Metastatic Liver Carcinoma in the Lung (tissue), 2 donors: ENCODE measurements around a stretch of chr14.

DNA sequence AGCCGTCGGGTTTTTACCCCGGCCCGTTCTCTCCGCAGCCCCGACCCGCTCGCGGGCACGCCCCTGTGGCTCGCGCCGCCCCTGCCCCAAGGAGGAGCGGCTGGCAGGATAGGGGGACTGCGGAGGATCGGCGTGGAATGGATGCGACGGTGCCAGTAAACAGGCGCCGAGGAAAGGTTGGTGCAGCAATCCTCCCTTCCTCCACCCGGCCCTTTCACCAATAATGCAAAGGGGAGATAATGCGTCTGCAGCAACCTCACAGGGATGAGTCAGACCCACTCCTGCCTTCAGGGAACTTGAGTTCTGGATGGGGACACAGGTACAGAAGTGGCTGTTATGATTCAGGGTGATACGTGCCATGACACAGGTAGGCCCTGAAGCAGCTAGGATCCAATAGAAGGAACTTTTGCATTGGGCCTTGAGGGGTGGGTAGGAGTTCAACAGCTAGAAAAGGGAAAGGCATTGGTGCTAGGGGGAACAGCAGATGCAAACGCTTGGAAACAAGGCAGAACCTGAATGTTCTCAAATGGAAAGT lies 578 bp upstream of the DEGS2 start:
- PRO-cap, 2 experiments = no peak in any of the 2 experiments

DNA sequence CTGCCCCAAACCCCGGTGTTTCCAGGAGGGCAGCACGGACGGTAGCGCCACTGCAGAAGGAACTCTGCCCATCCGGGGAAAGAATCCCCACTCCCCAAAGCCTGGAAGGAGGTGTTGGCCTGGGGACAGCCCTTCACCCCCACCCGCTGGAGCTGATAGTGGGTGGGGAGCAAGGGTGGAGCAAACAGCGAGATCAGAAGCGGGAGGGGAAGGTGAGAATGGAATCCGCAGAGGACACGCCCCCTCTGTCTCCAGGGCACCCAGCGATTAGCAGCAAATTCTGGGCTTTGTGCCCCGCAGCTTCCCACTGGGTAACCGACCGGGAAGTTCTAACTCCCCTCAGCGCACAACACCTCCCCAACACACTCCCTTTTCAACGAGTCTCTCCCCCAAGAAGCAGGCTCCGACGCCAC lies 1.4 kb downstream of the SLC25A29 start:
- PRO-cap, 2 experiments = peak in 1 of 2 experiments; most common plus-strand start position 287 of the sequence (in 1)

DNA sequence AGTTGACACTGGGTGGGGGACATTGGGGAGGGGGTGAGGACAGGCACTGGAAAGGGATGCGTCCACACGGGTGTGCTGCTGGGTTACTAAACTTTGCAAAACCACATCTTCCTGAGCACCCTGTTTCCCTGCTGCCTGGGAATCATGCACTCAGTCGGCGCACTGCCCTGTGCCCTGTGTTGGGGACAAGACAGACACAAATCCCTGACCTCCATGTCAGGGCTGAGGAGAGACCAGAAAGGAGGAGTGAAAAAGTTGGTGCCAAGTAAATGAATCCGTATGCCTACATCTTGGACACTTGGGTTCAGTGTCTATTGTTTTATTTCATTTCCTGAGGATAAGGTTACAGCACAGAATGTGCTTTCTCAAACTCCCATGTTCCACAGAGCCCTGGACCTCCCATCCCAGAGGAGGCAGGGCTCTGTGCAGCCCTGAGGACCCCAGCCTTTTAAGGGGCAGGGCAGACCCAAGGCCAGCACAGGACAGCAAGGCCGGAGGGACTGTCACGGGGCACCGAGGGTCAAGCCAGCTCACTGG lies 3.0 kb upstream of the SLC25A29 start:
- PRO-cap, 2 experiments = no peak in any of the 2 experiments

DNA sequence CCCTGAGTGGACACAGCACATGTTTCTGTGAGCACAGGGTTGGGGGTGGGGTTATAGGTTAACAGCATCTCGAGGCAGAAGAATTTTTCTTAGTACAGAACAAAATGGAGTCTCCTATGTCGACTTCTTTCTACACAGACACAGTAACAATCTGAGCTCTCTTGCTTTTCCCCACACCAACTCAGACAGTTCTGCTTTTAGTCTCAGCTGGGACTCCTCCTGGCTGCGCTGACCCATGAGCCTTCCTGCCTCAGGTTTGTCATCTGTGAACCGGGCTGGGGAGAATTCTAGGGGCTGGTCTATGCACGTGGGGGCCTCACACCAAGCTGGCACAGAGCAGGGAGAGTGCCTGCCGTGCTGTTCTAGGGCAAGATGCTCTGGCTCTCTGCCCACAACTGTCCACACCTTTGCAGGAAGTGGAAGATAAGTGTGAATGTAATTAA lies 6.4 kb upstream of the SLC25A29 start:
- PRO-cap, 2 experiments = no peak in any of the 2 experiments

DNA sequence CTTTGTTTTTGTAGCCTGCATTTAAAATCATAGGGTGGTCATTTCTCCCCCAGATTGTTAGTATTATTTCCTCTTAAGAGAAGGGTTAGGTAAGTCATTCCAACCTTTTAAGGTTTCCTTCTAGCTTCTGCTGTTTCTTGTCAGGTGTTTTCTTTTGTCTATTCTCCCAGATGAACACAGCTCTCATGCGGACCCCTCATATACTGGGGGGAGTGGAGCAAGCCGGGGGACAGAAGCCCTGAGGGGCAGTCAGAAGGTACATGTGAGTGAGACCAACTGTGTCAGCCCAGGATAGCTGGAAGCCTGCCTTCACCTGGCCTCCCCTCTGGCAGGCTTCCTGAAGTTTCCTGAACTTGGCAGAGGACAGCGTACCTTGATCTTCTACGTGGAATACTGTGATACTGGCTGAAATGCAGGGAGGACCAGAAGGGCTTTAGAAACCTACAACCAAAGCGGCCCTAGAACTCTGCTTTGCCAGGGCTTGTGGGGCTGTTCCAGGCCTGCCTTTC lies 13.1 kb downstream of the WDR25 start:
- PRO-cap, 2 experiments = no peak in any of the 2 experiments

- PRO-cap, 2 experiments = no peak in any of the 2 experiments
These were observed 57.9 kb downstream of the BEGAIN start for GRCh38 chr14:100529455-100529654.

GRCh38 chr14:100567600-100568593 lies 19.3 kb downstream of the BEGAIN start:
- PRO-cap, 2 experiments = no peak in any of the 2 experiments

DNA sequence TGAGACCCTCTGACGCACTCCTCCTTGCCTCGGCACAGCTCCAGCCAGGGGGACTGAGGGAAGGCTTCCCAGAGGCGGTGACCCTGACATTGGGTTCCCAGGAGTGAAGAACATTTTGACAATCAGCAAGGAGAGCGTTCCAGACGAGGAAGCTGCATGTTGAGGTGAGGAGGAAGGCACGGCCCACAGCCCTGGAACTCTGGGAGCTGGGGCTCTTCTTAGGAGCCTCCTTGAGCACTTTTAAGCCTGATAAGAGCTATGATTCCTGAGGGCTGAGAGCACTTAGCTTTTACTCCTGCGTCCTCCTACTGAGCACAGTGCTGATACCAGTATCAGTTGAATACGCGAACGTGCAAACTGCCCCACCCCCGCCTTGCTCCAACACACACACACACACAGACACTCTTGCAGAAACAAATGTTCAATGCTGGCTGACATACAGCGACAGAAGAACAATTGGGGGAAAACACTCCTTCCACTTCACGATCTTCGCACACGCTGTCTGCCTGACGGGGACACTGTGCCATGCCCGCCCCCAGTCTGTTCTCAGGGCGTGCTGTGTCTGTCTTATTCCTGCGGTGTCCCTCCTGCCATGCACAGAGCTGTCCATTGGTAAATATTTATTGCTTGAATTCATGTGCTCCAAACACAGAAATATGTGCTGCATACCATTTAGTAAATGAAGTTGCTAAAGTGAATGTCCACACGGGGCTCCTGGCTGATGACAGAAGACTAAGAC lies 57.2 kb upstream of the DLK1 start:
- PRO-cap, 2 experiments = no peak in any of the 2 experiments

DNA sequence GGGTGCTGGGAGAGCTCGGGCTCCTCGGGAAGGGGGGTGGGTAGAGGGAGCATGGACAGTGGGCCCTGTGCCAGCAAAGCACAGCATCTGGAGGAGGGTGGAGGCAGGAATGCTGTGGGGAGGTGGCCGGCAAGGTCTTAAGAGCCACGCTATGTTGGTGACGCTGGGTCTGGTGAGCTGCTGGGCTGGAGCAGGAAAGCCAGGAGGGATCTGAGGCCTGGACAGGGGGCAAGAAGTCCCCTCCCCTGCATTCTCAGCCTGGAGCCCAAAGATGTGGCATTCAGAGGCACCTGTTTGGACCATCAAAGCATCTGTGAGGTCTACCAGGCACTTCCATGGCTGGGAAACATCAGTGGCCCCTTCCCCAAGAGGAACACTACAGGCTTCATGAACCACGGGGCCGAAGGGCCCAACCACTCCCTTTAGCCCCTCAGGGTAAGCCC lies 48.1 kb upstream of the DLK1 start:
- PRO-cap, 2 experiments = no peak in any of the 2 experiments

DNA sequence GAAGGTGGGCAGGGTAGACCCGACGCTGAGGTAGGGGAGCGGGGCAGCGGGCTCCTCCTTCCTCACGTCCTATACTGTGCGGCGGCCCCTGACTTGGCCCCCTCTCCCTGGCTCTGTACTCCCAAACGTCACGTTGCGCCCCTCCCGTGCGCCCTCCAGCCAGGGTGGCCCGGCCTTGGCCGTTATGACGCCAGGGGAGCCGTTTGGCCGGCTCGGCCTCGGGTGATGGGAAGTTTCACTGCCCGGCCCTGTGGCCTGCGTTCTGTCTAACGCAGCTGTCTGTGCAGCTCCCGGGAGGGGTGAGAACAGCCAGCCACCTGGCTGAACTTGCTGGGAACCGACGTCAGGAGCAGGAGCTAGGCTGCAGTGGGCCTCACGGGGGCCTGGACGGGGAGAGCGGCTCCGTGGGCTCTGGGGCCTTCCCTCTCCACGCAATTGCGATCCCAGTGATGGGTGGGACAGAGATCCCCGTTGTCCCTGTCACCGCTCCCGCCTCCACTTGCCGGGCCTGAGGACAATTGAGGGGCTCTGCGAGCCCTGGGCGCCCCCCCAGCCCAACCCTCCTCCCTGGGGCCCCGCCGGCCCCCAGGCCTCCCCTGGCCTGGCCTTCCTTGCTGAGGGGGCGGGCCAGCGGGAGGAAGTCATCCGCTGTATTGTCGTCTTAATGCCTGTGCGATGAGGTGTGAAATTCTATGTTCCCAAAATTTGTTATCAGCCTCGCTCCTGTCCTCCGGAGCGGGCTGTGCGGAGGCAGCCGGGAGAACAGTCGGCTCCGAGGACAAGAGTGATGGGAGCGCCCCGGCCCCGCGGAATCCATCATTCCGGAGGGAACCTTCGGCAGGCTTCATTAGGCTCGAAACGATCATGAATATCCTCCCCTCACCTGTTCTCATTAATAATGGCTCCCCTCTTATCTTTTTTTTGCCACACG lies 17.6 kb upstream of the DLK1 start:
- PRO-cap, 2 experiments = no peak in any of the 2 experiments

DNA sequence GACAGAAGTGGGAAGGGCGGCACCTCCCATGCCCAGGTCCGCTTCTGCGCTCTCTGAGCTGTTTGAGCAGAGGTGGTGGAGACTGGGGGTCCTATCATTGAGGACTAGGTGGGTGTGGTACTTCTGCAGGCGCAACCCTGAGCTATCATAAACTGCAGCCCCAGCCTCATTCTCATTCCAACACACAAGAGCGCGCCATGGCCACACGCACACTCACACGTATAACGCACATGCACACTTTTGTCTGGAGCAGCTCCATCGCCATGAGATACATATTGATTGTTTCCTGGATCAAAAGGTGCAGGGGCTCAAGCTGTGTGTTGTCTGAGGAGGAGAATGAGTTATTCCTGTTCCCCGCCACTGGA lies 84.8 kb downstream of the DLK1 start:
- PRO-cap, 2 experiments = no peak in any of the 2 experiments

GRCh38 chr14:101107213-101107550 lies 203.7 kb upstream of the RTL1 start:
- PRO-cap, 2 experiments = no peak in any of the 2 experiments

DNA sequence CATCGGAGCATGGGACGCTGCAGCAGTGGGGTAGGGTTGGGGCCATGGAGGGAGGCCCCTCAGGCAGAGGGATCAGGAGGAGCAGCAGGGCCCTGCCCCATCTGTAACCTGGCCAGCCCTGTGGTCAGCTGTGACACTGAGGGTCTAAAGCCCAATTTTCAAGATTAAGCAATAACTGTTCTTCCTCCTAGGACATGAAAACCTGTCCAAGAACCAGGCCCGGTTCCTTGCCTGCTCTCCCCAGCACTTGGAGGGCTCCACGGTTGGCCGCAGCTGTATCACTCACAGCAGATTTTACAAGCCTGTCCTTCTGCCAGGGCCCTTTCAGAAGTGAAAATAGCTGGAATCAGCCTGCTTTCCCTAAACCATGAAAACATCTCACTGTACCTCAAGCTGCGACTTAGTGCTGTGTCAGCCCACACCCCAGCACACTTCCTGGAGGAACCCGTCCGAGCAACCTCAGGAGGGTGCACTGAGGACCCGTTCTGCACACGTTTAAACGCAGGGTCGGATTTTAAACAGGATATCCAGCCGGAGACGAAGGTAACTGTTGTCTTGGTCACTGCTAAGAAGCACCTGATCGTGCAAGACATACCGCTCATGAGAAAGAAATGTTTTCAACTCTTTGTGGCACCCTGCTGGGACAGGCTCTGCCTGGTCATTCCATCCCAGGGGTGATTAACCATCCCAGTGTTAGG lies 402.1 kb upstream of the PPP2R5C start:
- PRO-cap, 2 experiments = no peak in any of the 2 experiments

DNA sequence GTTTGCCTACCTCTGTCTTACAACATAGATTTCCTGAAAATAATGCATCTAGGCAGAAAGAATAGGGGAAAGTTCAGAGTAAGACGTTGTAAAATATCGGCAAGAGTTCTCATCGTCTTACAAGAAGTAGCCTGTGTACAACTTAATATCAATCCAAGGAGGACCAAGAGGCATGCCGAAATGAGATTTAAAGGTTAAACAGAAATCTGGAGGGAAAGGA lies 355.9 kb upstream of the PPP2R5C start:
- PRO-cap, 2 experiments = no peak in any of the 2 experiments

DNA sequence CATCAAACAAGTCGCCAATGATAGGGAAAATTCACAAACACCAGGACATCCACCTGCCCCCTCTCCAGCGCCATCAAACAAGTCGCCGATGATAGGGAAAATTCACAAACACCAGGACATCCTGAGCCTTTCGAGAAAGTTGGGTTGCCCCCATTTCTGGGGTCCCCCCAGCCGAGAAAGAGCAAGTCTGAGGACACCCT lies 162.4 kb upstream of the PPP2R5C start:
- PRO-cap, 2 experiments = no peak in any of the 2 experiments

- PRO-cap, 2 experiments = no peak in any of the 2 experiments
These were observed 71.7 kb upstream of the PPP2R5C start for GRCh38 chr14:101689764-101690242.

DNA sequence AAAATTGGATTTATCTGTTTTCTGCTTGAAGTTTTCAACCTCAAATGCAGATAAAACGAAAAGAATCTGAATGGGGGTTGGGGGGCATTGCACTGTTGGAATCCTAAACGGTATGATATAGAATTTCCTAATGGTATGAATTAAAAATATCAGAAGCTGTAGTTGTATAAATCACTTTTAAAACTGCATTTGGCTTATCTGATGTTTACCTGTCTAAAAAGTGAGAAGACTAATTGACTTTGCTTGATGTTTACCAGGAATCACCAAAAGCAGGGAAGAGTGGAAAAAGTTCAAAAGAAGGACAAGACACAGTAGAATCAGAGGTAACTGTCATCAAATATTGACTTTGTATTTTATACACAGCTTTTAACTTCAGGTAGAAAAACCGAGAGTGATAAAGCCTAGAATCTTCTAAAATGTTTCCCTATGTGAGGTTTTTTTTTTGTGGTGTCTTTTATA lies 1.2 kb downstream of the PPP2R5C start:
- PRO-cap, 2 experiments = no peak in any of the 2 experiments

DNA sequence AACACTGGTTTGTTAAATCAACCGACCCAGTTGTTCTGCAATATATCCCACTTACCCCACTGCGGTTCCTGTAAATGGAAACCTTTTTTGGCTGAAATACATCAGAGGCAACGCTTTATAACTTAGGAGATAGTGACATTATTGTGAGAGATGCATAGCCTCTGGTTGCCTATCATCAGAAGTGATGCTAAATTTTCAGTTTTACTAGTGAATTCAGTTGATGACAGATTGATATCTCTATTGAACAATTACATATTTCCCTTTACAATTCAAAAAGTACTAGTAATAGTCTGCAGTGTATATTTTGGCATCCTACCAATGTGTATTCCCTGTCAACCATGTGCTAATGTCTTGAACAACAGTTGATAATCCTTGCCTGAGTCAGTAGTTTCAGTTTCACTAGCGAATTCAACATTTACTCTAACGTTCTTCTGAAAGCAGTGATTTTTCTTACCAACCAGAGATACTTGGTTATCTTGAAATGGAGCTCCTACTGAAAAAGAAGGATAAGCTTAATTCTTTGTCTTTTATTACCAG lies 30.6 kb downstream of the PPP2R5C start:
- PRO-cap, 2 experiments = no peak in any of the 2 experiments

- PRO-cap, 2 experiments = no peak in any of the 2 experiments
These were observed 44.1 kb downstream of the PPP2R5C start for GRCh38 chr14:101805405-101806118.

DNA sequence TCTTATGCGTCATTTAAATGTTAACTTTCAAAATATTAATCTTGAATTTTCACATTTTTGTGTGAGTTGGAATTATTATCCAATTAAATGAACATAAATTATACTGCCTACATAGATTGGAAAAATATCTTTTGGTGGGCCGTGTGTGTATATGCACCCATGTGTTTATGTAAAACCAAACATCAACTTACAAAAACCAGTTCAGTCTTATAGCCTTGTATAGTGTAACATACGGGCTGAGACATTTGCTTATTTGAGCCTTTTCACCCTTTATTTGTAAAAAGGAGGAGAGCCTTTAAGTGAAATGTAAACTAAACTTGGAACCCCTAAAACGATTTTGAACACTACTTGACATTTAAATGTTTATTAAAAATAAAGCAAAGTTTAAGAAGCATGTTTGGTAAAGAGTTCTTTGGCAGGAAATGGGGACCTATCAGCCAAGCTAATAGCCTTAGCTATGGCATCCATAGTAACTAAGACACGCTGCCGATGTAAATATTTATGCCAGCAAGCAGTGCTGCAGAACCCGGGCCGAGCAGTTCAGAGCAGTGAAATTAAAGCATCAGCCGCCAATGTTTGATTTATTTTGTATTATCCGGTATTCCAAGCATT lies 61.4 kb downstream of the PPP2R5C start:
- PRO-cap, 2 experiments = peak in 2 of 2 experiments; most common plus-strand start position 522 of the sequence (in 2); most common minus-strand start position 419 of the sequence (in 1)